ENCODE measurements around a stretch of chr3.

DNA sequence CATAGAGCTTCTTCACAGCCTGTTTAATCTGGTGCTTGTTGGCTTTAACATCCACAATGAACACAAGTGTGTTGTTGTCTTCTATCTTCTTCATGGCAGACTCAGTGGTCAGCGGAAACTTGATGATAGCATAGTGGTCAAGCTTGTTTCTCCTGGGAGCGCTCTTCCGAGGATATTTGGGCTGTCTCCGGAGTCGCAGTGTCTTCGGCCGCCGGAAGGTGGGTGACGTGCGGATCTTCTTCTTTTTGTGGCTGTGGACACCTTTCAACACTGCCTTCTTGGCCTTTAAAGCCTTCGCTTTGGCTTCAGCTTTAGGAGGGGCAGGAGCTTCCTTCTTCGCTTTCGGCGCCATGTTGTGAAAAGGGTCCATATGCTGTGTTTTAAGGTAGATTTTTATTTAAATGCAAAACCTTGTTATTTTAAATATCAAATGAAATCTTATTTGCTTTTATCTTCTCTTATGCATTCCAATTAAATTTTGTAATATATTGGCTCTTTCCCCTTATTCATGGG is 58.0 kb upstream of the SPTSSB start:
- PRO-cap = no peak

DNA sequence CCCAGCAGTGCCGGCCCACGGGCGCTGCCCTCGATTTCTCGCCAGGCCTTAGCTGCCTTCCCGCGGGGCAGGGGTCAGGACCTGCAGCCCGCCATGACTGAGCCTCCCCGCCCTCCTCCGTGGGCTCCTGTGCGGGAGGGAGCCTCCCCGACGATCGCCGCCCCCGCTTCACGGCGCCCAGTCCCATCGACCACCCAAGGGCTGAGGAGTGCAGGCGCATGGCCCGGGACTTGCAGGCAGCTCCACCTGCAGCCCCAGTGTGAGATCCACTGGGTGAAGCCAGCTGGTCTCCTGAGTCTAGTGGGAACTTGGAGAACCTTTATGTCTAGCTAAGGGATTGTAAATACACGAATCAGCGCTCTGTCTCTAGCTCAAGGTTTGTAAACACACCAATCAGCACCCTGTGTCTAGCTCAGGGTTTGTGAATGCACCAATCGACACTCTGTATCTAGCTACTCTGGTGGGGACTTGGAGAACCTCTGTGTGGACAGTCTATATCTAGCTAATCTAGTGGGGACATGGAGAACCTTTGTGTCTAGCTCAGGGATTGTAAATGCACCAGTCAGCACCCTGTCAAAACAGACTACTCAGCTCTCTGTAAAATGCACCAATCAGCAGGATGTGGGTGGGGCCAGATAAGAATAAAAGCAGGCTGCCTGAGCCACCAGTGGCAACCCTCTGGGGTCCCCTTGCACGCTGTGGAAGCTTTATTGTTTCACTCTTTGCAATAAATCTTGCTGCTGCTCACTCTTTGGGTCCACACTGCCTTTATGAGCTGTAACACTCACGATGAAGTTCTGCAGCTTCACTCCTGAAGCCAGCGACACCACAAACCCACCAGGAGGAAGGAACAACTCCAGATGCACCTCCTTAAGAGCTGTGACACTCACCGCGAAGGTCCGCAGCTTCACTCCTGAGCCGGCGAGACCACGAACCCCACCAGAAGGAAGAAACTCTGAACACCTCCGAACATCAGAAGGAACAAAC is 1578.8 kb downstream of the SI start:
- PRO-cap = no peak

DNA sequence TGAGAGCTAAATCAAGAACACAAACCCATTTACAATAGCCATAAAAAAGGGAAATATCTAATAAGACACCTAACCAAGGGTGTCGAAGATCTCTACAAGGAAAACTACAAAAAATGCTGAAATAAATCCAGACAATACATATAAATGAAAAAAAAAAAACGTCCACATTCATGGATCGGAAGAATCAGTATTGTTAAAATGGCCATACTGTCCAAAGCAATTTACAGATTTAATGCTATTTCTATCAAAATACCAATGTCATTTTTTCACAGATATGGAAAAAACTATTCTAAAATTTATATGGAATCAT is 881.0 kb downstream of the SI start:
- PRO-cap = no peak

GRCh38 chr3:165078653-165079175 is 418 bp upstream of the SI start:
- PRO-cap = no peak

DNA sequence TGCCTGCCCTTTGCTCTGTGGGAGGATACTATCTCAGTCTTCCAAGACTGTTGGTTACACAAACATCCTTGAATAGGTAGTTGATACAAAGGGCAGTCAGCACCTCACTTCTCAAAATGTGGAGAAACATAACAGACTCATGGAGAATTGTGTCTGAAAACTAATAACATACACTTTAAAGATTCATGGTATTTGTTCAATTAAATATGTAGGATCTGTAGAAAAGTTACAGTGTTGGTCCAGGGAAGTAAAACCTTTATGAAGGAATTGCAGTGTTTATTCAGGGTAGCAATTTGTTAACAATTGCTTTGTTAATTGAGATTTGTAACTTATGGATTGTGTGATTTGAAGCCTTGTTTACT is 103.2 kb downstream of the GOLIM4 start:
- PRO-cap = no peak

DNA sequence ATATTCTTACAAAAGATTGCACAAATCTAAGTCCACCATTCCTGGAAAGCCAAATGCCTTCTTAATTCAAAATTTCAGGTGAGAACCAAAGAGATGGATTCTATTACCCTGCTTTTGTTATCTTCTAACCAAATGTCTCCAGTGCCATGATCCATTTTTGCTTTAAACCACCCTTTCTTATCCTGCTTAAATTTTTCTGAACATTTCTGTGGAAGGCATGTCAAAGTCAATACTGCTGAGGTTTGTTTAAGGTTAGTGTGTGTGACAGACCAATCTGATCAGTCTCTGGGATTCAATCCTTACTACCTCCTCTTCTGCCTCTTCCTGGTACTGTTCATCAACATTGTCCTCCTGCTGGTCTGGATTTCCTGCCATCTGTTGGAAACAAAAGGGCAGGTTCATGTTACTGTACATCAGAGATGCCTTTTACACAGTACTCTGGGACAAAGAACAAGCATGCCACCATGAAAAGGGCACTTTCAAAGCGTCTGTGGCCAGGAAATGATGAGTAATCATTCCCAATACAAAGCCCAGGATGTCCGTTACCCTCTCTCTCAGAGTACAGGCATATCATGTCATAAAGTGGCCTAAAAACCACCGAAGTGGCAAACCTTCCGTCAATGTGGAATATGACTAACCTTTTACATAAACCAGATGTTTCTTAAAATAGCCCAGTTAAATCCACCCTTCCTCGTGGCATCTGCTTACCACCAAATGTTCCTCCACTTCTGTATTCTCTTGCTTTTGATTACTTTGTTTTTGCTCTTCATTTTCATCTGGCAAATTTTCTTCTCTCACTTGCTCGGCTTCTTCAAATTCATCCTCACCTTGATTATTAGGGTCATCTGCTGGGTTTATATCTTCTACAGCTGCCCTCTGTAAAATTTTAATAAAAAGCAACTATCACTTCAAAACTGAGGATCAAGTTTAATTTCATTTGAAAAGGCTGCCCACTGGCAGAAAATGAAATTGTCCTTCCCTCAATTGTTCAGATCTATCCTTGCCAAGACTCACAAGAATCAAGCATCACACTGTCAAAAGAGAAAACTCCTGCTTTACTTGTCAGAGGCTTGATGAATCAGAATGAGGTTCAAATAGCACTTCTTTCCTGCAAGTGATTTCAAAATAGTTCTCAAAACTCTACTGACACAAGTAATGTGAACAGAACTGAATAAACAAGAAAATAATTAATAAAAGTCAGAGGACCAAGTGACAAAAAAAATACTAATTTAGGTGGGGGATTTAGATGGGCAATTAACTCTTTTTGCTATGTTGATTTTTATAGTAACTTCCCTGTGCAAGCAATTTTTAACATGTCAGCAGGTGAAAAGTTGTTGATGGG is 71.0 kb downstream of the GOLIM4 start:
- PRO-cap = no peak

DNA sequence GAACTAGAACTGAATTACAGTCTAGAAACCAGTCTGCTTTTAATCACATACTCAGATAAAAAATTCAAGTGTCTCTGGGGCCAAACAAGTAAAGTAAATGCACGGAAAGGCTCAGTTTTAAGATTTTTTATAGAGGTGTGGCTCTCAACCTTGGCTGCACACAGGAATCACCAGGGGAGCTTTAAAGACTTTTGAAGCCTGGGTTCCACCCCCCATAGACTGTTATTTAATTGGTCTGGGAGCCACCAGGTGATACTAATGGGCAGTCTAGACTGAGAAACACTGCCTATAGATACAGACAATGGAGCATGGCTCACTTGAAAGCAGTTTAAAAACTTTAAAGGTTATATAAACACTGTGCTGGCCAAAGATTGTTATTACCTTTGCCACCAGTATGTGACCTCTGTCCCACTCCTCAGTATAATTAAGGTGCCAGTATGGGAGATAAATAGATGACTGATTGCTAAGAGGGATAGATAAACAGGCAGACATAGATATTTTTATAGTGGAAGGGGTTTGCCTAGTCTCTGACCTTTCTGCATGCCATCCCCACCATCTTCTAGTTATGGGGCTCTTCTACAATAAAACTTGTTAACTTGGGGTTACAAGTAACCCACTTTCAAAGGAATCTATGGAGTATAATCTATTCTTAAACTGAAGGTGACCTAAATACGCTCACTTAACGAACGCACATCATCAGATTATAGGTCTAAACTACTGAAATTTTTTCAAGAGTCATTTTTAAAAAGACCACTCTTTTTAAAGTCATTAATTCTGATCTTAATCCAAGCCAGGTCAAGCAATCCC is 3.7 kb downstream of the GOLIM4 start:
- PRO-cap = no peak

DNA sequence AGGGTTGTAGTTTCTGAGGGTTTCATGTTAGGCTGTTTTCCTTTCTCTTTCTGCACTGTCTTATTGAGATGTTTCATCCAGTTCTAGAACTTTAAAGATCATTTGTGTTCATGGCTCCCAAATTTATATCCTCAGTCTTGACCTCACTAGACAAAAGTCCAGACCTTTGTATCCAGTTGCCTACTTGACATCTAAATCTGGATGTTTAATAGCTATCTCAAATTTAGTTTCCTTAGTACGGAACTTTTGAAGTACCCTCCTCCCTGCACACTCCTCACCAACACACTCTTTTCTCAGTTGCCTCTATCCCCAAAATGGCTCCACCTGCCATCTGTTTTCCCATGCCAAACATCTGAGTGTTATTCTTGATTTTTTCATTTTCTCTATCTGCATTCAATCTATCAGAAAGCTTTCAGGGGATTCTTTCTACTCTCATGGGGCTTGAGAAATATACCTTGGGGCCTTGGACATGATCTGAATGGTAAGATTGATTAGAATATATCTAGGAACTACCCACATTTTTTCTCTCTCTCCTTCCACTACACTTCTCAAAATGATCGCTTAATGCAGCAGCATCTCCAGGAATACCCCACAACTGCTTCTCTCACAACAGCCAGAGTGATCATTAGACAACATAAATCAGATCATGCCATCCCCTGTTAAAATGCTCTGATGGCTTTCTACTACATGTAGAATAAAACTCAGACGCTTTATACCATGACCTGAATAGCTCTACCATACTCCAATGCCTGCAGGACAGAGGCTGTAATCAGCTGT is 451.7 kb downstream of the MECOM start:
- PRO-cap = no peak

DNA sequence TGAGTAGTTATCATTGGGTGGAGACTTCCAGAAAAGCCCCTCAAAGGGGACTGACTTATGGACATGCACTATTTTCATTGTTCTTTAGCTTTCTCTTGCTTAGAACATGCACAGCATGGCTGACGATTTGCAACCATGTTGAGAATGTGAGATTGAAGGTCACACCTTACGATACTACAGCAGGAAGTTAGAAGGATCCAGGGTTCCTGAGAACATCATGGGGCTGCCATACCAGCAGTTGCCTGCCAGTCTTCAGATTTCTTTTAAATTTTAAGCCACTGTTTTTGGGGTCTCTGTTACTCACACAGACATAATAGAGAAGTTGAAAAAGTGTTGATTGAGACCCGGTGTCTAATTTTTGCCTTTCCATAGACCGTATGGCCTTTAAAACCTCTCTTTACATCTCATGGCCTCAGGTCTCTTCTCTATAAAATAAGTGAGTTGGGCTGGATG is 396.5 kb downstream of the MECOM start:
- PRO-cap = unidirectional peak, plus-strand start at position 190 of the sequence

DNA sequence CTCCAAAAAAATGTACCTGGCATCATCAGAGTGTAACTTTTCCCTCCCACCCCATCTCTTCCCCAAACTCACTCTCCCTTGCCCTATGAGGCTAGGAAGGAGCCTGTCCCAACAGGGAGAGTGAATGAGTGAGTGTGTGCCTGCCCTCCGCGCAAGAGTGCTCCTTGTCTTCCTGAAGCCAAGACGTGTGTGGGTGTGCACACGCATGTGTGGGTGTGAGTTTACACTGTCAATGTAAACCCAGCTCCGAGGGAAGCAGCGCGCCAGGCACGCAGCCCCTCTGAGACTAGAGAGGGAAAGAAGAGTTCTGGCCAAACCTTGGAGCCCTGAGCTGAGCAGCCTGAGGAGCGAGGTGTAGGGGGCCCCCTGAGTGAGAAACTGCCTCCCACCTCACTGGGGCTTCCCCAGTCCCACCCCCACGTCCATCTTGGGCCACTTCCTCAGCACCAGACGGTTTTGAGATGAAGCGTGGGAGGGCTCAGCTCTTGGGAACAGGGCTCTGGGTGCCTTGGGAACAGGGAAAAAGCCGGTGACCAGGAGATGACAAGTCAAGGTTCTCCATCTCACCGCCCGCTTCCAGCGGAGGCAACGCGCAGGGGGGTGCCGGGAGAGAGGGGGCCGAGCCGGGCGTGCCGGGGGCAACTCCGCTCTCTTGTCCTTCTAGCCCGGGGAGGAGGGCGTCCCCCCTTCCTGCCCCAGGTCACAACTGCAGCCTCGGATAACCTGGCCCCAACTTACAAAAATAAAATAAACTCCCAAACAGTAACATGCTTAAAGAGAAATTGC is 5.1 kb downstream of the MECOM start:
- PRO-cap = no peak

DNA sequence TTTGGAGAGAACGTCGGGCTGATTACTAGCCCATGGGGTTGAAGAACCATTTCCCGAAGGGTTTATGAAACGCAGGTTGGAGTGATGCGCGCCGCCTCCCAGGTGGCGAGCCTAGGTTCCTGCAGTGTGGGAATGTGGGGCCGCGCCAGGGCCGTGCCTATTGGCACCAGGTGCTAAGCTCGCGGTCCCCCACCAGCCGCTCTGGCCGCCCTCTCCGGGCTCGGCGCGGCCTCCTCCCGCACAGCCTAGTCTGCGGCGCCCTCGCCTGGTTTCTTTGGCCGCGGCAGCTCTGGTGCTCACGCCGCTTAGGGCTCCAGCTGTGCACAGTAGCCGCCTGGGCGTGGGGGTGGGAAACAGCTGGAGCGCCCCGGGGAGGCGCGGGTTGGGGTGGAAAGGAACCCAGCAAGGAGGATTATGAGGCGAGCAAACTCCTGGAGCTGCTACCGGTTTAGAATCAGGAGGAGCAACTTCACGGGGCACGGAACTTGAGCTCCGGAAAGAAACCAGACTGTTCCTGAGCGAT is 5.6 kb upstream of the MECOM start:
- PRO-cap = unidirectional peak, minus-strand start at position 134 of the sequence

- PRO-cap = no peak
These were observed 8.9 kb downstream of the ACTRT3 start for GRCh38 chr3:169760319-169761033.

DNA sequence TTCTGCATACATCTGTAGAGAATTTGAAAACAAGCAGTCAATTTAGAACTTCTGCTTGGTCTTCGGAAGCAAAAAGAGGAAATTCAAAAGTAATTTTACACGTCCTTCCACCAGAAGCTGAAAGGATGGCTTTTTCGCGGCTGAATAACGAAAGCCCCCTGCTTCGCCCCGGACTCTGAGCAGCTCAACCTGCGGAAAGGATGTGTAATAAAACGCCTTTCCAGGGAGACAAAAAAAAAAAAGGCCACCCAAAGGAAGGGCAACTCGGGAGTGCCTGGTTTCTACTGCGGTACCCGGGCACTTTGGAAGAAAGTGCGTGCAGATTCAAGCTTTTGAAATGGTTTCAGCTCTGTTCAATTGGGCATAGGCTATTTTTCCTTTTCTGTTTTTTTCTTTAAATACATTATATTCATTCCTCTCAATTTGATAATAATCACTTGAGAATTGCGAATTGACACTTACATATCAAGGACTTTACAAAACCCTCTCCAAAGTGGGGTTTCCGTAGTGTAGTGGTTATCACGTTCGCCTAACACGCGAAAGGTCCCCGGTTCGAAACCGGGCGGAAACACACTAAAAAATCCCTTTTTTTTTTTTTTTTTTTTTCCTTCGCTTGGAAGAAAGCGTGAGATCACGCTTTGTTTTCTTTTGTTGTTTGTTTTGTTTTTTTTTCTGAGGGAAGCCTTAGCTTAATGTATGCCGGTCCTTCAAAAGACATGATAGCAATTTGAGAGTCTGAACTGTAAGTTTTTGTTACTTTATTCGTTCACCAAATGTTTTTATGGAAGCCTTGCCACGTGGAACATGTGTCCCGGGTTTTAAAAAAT is 1.3 kb upstream of the MYNN start:
- PRO-cap = bidirectional peak, plus-strand start at position 491 of the sequence, minus-strand start at position 209 of the sequence

GRCh38 chr3:169870053-169870501 is 342 bp upstream of the LRRC31 start:
- PRO-cap = no peak

DNA sequence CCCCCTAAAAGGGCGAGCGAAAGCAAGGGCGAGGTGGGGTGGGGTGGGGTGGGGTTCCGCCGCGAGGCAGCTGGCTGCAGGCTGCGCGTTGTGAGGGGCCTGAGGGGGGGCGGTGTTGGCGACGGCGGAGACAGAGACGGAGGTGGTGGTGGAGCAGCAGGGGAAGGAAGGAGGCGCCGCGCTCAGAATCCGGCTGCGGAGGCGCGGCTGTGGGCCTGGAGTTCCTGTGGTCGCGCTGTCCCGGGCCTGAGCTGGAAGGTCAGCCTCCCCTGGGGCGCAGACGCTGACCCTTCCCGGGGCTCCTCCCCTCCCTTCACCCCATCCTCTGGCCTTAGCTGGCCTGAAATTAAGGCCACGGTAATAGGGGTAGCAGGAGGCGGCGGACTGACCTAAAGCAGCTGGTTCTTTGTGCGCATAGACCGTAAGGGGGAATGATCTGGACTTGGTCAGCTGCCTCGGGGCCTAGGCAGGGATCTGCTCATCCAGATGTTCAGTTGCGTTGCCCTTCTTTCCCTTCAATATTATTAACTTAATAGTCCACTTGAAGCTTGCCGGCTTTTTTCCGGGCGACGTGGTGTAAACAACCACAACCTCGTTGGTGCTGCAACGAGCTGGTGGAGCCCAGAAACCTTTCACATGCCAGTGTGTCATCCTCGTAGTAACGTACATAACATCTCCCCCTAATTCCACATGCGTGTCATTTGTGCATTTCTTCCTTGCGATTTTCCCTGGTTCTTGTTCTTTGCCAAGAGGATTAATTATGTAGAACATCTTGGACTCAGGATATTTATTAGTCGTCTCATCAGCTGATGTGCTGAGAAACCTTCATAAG is 532 bp downstream of the SEC62 start:
- PRO-cap = bidirectional peak, plus-strand start at position 360 of the sequence, minus-strand start at position 258 of the sequence

- PRO-cap = no peak
These were observed 8.8 kb downstream of the SEC62 start for GRCh38 chr3:169975452-169975753.

DNA sequence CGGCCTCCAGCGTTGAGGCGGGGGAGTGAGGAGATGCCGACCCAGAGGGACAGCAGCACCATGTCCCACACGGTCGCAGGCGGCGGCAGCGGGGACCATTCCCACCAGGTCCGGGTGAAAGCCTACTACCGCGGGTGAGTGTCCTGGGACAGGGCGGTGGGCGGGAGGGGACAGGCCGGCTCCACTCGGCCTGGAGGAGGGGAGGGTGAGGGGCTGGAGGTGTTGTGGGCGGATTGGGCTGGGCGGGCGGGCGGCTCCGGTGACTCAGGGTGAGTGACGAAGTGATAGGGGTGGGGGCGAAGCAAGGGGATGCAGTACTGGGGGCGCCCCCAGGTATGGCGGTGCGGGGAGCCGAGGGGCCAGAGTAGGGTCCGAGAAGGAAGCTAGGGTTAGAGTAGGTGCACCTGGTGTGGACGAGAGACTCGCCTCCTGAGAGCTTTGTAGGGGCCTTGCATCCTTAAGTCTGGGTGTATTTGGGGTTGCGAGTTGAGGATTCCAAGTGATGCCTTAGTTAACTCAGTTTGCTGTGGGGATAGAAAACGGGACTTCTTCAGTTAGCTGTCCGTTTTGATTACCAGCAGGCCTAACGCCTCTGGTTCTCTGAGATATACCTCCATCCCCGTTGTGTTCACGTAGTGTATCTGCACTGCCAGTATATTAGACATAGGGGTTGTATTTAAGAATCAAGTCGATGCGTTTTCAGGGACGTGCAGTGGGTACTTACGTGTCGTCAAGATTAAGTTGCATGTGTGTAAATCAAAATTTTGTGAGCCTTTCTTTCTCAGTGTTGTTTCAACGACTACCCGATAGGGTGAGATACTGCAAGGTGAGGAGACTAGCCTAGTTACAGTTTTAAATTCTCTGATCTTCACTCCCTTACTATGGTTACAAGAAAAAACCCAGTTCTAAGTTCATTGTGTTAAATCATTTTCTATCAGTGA is 683 bp downstream of the PRKCI start:
- PRO-cap = bidirectional peak, plus-strand start at position 312 of the sequence, minus-strand start at position 127 of the sequence; unidirectional peak, minus-strand start at position 648 of the sequence

- PRO-cap = no peak
These were observed 13.6 kb upstream of the SKIL start for GRCh38 chr3:170343864-170344275.

GRCh38 chr3:170421017-170421679 is 2.5 kb downstream of the CLDN11 start:
- PRO-cap = no peak

- PRO-cap = no peak
These were observed 37.9 kb downstream of the SLC2A2 start for GRCh38 chr3:170988396-170989342.

Data from progenitor cell of endocrine pancreas (in vitro differentiated cells).